Pulmonary lymph node (tissue), 1 donor: ENCODE results near the gene NT5DC1.

DNA sequence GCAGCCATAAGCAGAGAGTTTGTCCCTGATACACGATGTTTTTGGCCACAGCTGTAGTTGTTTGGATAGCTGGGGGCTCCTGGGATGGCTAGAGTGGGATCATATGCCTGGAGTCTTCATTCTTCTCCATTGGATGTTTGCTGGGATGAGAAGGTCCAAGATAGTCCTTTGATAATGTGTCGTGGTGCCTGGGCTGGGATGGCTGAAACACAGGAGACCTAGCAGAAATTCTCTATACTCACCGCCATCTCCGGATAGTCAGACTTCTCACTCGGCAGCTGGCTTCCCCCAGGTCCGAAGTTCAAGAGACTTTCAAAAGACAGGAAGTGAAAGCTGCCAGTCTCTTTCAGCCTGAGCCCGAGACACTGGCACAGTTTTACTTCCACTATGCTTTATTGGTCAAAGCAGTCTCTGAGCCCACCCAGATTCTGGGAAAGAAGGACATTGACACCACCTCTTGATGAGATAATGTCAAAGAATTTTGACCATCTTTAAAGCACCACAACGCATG is 16.0 kb downstream of the MARCKS start:
- PRO-cap = no peak

DNA sequence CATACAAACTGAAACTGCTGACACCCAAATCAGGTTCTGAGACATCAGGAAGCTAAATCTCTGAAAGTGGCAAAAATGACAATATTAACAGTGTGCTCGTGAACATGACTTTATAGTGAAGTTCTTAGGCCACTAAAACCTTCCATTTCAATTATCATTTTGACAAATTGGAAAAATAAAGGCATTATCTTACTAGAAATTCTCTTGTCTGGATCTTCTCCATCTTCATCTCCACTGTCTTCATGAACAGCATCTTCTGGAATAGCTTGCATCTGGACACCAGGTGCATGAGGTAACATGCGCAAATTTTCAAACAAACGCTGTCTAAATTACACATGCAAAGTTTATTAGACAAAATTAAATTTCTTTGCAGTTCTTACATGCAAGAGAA is 26.9 kb downstream of the HDAC2 start:
- PRO-cap = no peak

DNA sequence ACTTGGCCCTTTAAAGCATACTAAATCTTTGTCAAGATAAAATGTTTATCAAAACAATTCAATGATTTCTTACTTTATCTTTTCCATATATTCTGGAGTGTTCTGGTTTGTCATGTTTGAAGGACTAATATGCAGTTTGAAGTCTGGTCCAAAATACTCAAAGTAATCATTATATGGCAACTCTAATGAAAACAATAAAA is 25.8 kb downstream of the HDAC2 start:
- PRO-cap = no peak

GRCh38 chr6:113949961-113950399 is 21.0 kb downstream of the HDAC2 start:
- PRO-cap = no peak

- PRO-cap = no peak
Measured at GRCh38 chr6:113995580-113996034, 24.7 kb upstream of the HDAC2 start.

DNA sequence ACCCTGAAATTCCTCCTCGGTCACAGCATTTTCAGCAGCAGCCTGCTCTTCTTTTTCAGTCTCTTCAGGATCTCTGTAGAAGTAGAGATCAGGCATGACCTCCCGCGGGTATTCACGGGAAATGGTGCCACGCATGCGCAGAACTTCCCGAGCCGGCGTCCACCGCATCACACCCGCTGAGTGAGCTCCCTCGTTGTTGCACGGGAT is 113.3 kb upstream of the HDAC2 start:
- PRO-cap = no peak

- PRO-cap = no peak
Measured at GRCh38 chr6:115347020-115347219, 713.8 kb downstream of the FRK start.

DNA sequence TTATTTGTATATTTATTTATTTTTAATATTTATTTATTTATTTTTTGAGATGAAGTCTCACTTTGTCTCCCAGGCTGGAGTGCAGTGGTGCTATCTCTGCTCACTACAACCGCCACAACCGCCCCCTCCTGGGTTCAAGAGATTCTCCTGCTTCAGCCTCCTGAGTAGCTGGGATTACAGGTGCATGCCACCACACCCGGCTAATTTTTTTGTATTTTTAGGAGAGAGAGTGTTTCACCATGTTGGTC is 699.3 kb downstream of the FRK start:
- PRO-cap = no peak

DNA sequence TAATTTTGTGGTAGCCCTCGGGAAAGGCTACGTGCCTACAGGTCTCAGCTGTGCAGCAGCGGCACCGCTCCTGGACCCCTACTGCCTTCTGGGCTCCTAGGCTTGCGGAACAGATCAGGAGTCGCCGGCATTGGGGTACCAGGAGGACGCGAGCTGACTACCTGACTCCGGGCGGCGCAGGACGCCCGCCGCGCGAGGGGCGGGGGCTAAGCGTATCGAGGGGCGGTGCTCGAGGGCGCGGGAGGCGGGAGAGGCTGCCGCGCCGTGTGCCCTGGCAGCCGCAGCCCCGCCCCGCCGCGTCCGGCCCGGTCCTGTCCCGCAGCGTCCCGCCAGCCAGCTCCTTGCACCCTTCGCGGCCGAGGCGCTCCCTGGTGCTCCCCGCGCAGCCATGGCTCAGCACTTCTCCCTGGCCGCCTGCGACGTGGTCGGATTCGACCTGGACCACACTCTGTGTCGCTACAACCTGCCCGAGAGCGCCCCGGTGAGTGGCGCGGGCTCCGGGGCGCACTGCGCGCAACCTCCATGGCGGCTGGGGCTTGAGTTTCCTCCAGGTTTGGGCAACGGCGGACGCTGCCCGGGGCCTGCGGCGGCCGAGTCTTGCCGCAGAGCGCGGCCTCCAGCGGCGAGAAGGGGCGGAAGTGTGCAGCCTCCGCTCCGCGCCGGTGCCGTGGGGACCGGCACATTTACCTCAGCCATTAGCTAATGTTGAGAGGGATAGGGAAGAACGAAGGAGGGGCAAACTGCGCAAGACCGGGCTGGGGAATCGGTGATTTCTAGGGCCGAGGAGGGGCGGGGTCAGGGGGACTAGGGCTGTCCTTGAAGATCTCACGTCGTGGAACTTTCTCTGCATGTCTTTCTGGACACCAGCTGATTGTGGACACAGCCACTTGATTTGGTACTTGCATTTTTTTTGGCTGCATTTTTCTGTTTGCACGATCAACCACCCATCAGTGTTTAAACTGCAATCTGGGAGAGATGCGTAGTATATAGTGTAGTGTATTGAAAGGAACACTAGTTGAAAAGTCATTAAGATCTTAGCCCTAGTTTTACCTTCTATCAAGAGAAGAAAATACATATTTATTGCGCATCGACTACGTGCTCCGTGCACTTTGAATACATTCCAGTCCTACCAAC is at the start of gene NT5DC1:
NT5DC1 (plus strand) TSS at position 311 of the 1,134 bp plus-strand sequence.
- PRO-cap = bidirectional peak, plus-strand start at position 344 of the sequence, minus-strand start at position 155 of the sequence; unidirectional peak, plus-strand start at position 550 of the sequence; unidirectional peak, minus-strand start at position 690 of the sequence; unidirectional peak, minus-strand start at position 744 of the sequence

GRCh38 chr6:116222868-116223340 is 31.0 kb downstream of the TSPYL4 start:
- PRO-cap = no peak

DNA sequence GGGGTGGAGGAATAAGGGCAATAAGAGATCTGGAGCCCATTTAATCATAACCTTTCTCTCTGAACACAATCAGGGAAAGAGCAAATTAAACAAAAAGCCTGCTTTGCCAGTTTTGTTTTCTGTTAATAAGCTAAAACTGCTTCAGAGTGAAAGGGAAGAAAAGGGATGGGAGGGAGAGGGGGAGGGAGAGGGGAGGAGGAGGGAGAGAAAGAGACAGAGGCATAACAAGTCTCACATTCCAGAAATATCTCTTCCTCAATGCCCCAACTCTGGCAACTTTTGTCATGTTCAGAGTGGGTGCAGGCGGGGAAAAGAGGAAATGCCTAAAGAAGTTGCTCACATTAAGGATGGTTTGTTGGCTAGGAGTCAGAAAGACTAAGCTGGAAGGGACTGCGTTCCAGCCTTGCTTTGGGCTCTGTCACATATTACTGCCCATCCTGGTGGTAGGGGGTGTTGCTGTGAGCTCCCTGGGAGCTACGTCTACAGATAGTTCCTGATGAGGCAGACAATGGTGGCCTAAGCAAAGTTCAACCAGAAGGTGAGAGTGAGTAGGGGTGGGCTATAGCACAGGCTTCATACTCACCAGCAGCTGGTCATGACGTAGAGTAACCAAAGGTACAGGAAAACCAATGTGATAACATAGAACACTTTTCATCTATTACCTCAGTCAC is 2.3 kb downstream of the TSPYL4 start:
- PRO-cap = unidirectional peak, plus-strand start at position 369 of the sequence

- PRO-cap = no peak
Measured at GRCh38 chr6:116436251-116437211, 24.6 kb upstream of the CALHM6 start.

DNA sequence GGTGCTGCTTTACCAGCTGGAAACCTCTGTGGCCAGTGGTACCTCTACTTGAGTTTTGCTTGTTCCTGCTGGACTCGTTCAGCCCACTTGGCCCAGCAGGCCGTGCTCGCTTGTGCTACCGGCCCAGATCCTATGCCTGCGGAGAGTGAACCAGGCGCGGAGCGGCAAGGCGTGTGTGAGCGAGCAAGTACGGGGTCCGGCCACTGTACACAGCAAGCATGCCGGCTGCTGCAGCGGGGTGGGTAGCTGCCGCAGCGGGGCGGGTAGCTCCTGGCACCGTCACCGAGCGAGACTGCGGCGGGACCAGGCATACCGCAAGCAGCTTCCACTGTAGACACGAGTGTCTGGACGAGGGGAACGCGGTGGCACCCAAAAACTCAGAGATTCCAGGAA is 6.4 kb upstream of the RWDD1 start:
- PRO-cap = no peak

DNA sequence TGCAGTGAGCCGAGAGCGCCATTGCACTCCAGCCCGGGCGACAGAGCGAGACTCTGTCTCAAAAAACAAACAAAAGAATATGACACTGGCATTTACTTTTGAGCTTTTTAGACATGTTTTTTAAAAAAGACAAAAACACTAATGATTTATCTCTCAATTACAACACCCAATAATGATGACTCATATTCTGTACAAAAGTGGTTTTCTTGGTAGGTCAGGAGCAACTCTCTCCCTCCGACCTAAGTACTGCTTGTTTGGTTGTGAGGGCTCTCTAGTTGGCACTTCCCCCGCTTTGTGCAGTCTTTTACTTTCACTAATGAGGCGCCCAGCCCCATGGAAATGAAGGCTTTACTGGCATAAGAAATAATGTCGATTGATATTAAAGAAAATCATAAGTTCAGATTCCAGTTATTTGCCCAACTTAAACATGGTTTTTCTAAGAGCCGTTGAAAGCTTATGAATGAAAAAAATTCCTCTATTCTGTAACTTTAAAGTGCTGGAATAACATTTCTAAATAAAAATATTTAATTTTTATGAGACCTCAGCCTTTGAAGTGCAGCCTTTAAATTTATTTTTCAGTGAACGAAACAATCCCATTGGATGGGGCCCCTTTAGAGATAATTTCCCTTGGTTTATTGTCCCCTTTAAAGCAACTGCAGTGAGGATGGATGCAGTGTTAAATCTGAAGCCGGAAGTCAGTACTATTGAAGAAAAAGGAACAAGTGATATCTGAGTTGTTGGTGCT is 1.4 kb downstream of the KPNA5 start:
- PRO-cap = unidirectional peak, minus-strand start at position 248 of the sequence

DNA sequence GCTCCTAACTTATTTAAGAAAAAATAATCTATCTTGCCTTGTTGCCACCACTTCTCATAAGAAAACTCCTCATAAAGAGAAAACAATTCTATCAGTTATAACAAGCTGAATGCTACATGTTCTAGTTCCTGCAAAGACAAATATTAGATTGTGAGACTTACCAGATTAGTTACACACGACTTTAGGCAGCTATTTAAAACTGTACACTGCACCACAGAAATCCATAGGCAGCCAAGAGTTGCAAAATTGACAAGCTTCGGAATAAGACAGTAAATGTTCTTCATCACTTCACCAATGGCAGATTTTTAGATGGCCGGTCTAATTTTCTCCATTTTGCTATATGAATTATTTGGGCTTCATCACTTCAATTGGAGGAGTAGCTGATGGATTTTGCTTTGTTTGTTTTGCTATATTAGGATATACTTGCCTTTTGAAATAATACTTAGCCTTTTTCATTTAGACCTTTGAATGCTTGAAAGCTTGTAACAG is 325 bp downstream of the ROS1 start:
- PRO-cap = no peak

- PRO-cap = no peak
Measured at GRCh38 chr6:117535155-117535343, 52.6 kb downstream of the DCBLD1 start.

DNA sequence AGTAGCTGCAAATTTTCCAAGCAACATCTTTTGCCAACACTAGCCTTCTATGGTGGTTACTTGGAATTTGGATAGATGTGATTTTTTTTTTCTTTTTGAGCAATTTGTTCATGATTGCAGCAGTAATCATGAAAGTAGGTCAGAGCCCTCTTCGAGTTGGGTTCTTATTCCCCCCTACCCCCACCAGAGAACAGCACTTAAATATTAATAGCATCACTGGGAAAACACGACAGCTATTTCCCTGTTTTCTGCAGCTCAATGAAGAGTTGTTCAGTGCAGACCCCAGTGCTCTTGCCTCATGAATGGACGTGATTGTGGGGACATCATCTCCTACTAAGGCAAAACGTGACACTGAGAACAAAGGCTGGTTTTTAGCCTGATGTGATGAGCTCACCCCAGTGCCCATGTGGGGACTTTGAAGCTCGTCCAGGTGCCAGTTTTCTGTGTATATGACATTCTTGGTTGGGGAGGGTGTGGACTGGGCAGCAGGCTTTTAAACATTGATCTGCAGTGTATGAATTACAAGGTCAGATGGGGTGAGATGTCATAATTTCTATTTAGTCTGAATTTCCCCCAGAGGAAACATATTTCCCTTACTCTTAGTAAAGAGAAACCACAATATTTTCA is 105.9 kb downstream of the SLC35F1 start:
- PRO-cap = no peak

DNA sequence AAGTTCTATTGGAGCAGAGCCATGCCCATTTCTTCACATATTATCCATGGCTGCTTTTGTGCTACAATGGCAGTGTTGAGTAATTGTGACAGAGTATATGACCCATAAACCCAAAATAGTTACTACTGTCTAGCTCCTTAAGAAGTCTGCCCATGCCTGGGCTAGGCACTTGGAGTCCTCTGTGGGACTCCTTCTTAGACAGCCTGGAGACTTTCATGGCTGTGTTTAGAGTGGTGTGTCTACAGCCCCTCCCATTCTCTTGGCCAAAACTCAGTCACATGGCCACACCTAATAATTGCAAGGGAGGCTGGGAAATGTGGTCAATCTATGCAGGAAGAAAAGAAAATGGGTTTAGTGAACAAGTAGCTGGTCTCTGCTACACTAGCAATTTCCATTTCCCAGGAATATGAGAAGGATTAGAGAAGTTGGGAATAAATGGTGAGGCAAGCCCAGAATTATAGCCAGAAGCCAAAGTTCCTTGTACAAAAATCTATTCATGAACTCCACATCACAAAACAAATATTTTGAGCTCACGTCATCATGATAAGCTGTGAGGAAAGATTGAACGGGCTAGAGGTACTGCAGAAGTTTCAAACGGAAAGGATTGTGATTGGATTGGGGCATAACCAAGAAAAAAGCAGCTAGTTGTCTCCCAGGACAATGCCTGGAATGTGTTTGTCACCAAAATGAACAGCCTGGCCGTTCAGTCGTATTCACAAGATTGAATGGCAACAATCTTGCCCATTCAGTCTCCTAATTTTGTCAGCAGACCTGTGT is 251.8 kb upstream of the PLN start:
- PRO-cap = no peak

DNA sequence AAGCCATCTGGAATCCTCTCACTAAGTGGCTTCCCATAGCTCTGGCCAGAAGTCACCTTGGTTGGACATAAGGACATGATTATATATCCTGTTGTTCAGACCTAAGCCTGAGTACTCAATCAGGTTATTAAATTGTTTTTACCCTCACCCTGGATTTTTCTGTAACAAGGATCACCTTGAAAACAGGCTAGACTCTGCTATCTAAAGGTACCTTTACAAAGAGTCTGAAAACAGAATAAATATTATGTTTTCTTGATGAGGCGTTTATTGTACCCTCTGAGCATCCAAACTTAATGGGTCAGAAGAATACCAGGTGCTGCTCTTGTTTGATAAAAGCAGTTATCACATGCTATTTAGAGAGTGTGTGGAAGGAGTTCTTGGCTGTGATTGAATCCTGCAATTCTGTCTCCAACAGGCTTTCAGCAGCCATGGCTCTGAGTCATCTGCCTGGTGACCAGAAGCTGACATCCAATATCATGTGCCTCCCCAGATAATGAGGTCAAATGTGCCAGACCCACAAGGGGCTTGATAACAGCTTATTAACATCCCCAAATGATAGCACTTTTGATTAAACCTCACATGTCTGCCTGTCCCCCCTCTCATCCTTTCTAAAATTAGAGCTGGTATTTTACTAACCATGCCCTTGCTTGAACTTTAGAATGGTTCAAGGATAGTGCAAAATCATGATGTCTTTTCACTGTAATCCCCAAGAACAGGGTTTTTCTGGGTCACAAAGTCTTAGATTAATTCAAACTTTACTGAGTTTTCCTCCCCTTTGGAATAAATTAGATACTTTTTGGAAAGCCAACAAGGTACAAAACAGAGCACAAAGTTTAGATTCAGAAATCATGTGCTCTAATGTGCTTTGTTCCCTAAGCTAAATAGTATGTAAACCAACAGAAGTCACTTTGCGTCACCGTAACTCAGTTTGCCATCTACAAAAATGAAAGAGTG is 175.7 kb upstream of the PLN start:
- PRO-cap = no peak

DNA sequence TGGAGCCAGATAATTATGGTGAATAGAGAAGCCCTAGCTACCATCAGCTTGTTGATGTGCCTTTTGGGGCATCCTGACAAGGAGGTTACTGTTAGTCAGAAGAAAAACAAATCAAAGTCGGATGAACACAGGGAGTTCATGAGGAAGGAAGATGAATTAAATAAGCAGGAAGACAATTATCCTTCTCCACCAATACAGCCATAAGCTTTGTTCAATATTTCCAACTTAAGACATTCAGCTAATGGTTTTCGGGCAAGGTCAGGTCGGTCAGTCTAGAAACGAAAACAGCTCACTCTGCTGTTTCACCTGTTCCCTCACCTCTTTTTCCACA is 163.7 kb upstream of the PLN start:
- PRO-cap = no peak